Breast (tissue), 4 donors: ENCODE data around the genes MUC13 and HEG1.

DNA sequence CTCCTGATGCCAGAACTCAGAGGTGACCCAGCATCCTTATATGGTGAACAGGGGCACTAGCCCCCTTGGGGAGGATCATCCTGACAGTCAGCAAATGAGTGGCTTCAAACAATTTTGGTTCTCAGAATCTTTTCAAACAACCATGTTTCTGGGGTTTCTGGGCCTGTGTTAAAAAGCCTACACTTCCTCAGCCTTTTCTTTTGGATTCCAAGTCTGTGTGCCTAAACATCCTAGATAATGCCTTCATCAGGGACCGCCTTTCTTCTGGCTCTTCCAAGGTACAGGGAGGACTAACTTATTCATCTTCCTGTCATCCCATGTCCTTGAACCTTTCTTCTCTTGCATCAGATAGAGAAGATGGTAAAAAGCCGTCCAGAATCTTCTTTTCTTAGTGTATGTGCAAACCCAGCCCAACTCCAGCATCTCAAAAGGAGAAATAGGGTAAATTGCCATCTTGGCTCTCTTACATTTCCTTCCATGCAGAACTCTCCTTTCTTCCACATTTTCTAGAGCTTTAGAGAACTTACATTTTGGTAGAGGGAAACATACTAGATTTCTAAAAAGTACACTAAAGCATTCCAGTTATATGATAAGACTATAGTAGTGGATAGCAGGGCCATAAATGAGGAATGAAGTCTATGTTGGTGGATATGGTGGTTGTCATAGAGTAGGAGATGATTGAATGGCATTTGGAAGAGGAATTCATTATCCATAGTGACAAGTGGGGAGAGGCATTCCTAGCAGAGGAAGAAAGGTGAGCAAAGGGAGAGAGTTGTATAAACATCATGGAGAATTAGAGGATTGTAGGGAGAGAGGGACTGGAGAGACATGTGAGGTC lies 19.2 kb downstream of the KALRN start:
- PRO-cap, 3 experiments: no peak in any of the 3 experiments
- RRBS: no CpG with 5 or more reads among the region's 2 CpGs

GRCh38 chr3:124234757-124235277 lies 201.6 kb downstream of the KALRN start:
- PRO-cap, 3 experiments: no peak in any of the 3 experiments
- RRBS: no CpG with 5 or more reads among the region's 10 CpGs

DNA sequence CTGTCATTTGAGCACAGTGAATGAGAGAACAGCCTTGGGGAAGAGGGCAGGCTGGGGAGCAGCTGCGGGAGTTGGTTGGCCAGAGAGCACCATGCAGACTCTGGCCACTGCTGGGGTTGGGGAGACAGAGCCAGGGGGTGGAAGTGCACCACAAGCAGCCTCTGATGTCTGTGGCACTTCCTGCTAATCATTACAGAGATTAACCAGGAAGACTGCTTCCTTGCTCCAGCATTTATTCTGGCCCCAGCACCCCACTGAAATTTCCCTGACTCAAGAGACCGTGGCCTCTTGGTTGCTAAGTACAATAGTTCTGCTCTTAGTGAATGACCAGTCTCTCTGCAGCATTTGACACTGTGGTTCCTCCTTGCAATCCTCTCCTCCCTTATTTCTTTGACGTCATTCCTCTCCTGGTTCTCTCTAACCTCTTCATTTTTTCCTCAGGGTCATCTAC lies 224.9 kb downstream of the KALRN start:
- PRO-cap, 3 experiments: no peak in any of the 3 experiments
- RRBS: no CpG with 5 or more reads among the region's 3 CpGs

DNA sequence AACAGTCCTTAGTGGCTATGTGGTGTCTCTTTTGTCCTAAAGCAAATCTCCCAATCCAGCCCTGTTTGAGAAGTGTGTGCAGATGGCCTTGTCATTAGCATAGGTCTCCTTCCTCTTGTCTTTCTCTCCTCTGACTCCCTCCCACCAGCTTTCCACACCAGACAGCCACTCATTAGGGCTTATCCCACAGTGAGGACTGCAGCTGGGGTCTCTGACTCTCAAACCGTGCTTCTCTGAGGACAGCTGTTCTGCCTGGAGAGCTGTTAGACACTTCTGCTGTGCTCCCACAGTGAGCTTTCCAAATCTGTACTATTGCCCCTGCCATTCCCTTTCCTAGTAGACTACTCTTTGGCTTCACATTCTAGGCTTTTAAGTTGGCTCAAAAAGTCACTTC lies 331.4 kb downstream of the KALRN start:
- PRO-cap, 3 experiments: no peak in any of the 3 experiments
- RRBS: no CpG with 5 or more reads among the region's 1 CpG

- PRO-cap, 3 experiments: no peak in any of the 3 experiments
- RRBS: no CpG with 5 or more reads among the region's 10 CpGs
These were observed 239.2 kb upstream of the UMPS start for GRCh38 chr3:124490922-124491539.

GRCh38 chr3:124492583-124492995 lies 237.7 kb upstream of the UMPS start:
- PRO-cap, 3 experiments: no peak in any of the 3 experiments
- RRBS: no CpG with 5 or more reads among the region's 3 CpGs

DNA sequence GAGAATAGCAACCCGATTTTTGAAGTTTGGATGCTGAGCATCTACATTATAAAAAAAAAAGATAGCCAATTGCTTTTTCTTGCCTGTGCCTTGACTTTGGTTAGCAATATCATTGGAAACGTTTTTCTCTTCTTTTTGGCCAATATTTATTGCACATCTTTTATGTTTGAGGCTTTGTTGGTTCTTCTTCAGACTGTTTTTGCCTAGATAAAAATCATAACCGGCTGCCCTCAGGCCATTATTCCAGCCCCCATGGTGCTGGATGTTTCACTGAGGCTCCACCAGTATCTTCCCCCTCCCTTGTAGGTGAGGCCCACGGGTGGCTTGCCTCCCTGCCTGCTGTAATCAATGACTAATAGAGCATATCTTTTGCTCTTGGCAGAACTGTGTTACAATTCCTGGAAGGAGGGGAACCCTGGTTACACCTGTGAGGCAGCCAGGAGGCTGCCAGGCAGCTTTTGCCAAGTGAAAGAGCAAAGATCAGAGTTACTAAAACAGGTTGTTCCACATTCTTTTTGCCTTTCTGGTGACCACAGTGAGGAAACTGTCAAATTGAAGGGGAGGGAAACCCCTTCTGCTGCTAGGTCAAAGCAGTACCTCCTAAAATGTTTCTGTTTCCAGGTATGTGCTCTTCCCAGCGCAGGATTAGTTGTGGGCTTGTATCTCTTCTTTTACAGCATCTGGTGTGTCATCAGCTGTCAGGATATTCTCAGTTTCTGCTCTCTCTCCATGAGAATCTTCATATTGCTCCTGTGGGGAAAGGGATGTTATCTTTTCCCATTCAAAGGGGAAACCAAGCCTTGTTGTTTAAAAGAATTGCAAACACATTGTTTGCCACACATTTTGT lies 137.6 kb upstream of the UMPS start:
- PRO-cap, 3 experiments: no peak in any of the 3 experiments
- RRBS: no CpG with 5 or more reads among the region's 5 CpGs

- PRO-cap, 3 experiments: no peak in any of the 3 experiments
- RRBS: no CpG with 5 or more reads among the region's 15 CpGs
These were observed 55.9 kb upstream of the UMPS start for GRCh38 chr3:124674246-124674807.

GRCh38 chr3:124699551-124700112 lies 30.6 kb upstream of the UMPS start:
- PRO-cap, 3 experiments: no peak in any of the 3 experiments
- RRBS: no CpG with 5 or more reads among the region's 12 CpGs

GRCh38 chr3:124700113-124700520 lies 30.1 kb upstream of the UMPS start:
- PRO-cap, 3 experiments: no peak in any of the 3 experiments
- RRBS: no CpG with 5 or more reads among the region's 2 CpGs

- PRO-cap, 3 experiments: no peak in any of the 3 experiments
- RRBS: no CpG with 5 or more reads among the region's 16 CpGs
These were observed 29.3 kb upstream of the UMPS start for GRCh38 chr3:124700726-124701542.

DNA sequence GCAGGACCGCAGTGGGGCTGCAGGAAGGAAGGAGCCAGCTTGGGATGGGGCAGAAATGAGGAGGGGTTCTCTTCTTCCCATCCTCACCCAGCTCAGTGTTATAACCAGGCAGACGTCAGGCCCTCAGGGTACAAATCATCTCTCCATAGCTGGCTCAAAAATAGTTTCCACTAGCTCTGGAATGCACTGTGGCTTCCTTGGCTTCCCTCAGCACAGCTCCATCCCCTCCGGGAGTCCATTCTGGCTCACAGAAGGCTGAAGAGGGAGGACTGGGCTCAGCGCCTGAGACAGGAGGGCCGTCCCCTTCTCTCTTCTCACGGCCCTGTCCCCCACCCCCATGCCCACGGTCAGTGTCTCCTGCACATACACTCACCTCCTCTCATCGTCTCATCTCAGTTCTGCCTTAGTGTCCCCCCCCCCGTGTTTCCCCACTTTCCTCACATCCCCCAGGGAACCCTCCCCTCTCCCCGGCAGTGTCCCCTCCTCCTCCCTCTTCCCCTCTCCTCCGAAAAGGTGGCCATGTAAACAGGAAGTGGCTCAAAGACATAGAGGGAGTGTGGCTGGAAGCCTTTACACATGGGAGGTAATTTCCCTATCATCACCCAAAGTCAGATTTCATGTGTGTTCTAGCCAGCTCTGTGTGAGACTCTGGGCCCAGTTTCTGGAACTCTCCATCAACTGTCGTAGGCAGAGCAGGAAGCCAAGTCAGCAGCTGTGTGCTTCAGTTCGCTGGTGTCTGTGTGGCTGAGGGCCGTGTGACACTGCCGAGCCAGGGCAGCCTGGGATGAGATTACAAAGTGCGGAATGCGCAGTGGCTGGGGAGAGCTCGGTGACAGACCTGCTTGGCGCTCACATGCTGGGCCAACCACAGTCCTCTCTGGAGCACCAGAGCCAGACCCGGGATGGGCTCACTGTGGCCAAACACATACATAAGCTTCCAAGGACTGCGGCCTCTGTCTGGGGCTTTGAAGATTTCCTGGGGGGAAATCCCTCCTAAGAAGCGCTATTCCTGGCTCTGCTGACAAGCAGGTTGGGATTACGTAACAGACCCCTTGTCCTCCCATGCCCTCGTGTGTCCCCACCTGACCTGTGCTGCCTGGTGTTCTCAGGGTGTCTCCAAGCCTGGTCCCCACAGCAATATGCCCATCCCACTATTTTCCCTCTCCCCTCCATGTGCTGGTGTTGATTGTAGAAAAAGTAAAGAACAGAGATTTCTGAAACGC lies 50.5 kb downstream of the UMPS start:
- PRO-cap, 3 experiments: peak in 3 of 3 experiments; most common plus-strand start position 811 of the sequence (in 2); most common minus-strand start position 650 of the sequence (in 1)
- RRBS: no CpG with 5 or more reads among the region's 25 CpGs

DNA sequence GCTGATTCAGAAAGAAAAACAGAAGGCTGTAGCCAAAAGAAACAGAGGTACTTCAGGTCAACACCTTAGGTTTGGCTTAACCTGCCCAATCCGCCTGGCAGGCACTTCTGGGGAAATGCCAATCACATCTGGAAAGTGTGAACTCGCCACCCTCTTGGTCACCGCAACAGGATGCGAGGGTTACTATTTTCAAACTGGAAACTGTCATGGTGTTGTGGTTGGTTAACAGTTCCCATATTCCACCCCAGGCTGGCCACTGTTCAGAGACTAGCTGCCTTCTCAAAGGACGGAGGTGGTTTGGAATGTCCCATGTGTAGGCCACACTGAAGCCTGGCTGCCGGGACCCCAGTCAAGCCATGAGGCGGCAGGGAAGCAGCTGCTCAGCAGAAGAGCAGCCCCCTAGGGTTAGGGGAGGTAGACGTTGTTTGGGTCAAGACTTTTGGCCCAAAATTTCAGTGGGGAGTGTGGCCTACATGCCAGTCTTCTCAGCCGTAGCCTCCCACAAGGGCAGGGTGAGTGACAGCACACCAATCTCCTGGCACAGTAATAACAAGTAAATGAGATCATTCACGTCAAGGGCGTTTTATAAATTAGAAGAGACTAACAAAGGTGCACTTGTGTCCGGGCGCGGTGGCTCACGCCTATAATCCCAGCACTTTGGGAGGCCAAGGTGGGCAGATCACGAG lies 54.6 kb downstream of the UMPS start:
- PRO-cap, 3 experiments: no peak in any of the 3 experiments
- RRBS: no CpG with 5 or more reads among the region's 16 CpGs

GRCh38 chr3:124934642-124935153 lies at the start of gene MUC13:
MUC13 (minus strand) TSS chr3:124934751.
- PRO-cap, 3 experiments: no peak in any of the 3 experiments
- RRBS: no CpG with 5 or more reads among the region's 6 CpGs

DNA sequence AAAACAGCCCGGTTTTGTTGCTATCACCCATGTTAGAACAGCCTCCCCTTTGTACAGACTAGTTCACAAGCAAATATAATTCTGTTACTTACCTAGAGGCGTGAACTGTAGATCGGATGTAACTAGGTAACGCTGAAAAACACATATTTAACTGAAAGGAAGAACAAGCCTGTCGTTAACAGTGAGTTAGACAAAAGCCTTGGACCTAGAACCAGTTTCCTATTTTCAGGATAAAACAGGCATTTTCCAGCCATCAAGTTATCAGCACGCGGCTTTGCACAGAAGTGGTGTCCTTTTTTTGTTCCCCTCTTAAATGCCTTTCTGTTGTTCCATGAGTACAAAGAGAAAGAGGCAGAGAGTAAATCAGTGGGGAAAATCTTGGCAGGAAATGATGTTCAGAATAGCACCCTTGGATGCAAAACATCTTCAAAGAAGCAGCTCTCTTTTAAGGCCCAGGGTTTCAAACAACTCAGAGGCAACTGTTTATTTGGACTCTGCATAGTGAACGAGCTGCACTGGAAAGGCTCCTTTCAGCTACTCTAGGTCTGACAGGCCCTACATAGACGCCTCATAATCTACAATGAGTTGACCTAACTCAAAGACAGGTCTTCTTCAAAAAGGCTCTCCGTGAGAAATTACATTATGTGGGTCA lies 53.5 kb downstream of the HEG1 start:
- PRO-cap, 3 experiments: no peak in any of the 3 experiments
- RRBS: no CpG with 5 or more reads among the region's 10 CpGs

GRCh38 chr3:125039228-125039487 lies 16.6 kb downstream of the HEG1 start:
- PRO-cap, 3 experiments: no peak in any of the 3 experiments
- RRBS: no CpG with 5 or more reads among the region's 1 CpG

DNA sequence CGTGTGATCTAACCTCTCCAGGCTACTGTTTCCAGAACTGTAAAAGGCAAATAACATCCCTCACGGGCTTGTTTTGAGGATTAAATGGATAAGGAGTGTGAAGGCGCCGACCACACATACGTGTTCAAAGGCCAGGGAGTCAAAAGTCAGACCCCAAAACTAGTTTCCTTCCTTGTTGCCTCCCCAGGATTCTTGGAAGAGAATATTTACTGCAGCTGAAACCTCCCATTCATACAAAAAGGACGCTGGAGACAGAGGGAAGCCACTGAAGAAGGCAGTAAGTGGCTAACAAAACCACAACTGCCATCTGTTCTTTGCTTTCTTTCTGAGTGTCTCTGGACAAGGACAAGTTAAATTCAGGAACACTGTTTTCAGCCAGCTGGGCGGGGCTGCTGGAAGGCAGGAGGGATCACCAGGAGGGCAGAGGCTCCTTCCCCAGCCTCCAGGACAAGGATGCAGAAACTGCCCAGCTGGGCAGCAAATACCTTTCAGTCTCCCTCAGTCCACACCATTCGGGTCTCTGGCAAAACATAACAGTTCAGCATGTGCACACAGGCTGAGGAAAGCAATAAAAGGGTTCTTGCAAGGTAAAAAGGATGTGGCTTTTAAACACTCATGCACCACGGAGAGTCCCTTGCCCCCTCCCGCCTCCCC lies 4.2 kb downstream of the HEG1 start:
- PRO-cap, 3 experiments: no peak in any of the 3 experiments
- RRBS: no CpG with 5 or more reads among the region's 10 CpGs

DNA sequence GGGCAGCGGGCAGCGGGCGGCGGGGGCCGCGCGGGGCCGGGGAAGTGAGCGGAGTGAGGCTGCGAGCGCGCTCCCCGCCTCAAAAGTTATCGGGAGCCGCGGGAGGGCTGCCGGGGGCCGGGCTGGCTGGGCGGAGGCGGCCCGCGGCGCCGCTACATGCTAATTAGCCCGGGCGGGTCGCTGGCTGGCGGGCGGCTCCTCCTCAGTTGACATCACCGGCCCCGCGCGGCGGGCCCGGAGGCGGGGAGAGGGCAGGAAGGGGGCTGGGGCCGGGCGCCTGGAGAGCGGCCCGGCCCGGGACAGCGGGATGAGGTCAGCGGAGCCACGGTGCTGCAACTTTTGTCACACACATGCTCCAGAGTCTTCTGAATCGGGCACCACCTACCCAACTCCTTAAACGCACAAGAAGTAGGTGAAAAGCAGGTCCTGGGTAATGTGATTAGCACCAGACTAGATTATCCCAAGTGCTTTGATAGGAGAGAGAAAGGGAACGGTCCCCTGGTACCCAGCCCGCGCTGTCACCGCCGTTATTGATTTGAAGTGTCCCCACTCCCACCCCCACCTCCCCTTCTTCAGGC lies at the start of gene HEG1:
HEG1 (minus strand) TSS at position 55 of the 578 bp plus-strand sequence.
- PRO-cap, 3 experiments: peak in 3 of 3 experiments; most common plus-strand start position 310 of the sequence (in 3); most common minus-strand start position 55 of the sequence (in 3)
- RRBS: 2% methylated on average over 31 of the region's 51 CpGs

GRCh38 chr3:125129460-125130023 lies 73.7 kb upstream of the HEG1 start:
- PRO-cap, 3 experiments: no peak in any of the 3 experiments
- RRBS: no CpG with 5 or more reads among the region's 10 CpGs

DNA sequence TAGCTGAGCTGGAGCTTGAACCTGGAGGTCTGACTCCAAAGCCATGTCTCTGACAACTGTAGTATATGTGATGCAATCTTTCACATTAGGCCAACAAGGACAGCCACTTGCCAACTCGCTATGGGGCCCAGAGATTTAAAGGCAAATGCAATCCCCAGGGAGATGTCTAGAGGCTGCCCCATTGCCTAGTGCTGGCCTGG lies 64.6 kb downstream of the SLC12A8 start:
- PRO-cap, 3 experiments: no peak in any of the 3 experiments
- RRBS: no CpG with 5 or more reads among the region's 1 CpG